ENCODE data around the genes ZNF358, TIMM44, KANK3 and HNRNPM.

- RRBS: no CpG with 5 or more reads among the region's 11 CpGs
Observed at GRCh38 chr19:7507910-7508320, 8.0 kb upstream of the ZNF358 start.

- RRBS: 1% methylated on average over 24 of the region's 55 CpGs
Observed at GRCh38 chr19:7515776-7516280, at the start of gene ZNF358. ZNF358 (plus strand) TSS chr19:7516103.

- RRBS: 91% methylated on average over 4 of the region's 44 CpGs
Observed at GRCh38 chr19:7528534-7529502, 6.4 kb downstream of the MCOLN1 start.

- RRBS: no CpG with 5 or more reads among the region's 14 CpGs
Observed at GRCh38 chr19:7544563-7545186, 9.2 kb downstream of the PNPLA6 start.

GRCh38 chr19:7605832-7606655 lies 10.4 kb downstream of the CAMSAP3 start:
- RRBS: 95% methylated on average over 11 of the region's 27 CpGs

- RRBS: no CpG with 5 or more reads among the region's 2 CpGs
Observed at GRCh38 chr19:7685371-7685543, 4.6 kb downstream of the TRAPPC5 start.

GRCh38 chr19:7831414-7832079 lies 1.5 kb downstream of the EVI5L start:
- RRBS: no CpG with 5 or more reads among the region's 17 CpGs

DNA sequence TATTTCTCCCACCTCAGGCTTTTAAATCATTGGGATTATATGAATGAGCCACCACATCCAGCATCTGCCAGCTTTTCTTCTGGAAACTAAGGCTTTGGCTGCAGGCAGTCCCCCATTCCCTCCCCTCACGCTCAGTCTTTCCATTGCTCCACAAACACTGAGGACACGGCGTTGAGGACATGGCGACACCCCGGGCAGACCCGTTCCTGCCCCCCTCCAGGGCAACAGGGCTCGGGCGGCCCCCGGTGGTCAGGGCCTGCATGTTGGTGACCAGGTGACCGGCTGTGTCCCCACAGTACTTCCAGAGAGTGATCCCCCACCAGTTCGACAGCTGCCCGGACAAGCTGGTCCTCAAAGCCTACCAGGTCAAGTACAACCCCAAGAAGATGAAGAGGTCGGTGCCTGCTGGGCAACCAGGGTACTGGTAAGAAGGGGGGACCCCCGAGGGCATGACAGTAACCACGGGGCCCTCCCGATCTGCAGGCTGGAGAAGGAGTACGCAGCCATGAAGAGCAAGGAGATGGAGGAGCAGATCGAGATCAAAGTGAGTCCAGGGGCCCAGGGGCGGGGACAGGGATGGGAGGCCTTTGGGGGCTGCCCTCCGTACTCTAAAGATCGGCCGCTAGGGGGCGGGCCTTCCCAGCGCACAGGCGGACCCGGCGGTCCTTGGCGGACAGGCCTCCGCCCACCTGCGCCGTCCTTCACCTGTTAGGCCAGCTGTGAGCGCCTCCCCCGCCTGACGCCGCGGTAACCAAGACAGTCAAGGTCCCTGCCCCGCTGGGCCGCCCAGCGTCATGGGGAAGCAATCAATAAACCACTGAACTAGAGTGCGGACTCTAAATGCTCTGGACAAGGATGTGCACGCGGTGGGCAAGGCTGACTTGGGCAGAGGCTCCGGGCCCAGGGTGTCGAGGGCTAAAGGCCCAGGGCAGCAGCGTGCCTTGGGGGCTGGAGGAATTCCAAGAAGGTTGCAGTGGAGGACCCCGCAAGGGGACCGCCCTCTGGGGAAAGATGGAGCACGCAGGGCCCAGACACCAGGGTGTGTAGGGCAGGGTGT lies 21.1 kb downstream of the PRR36 start:
- RRBS: 50% methylated on average over 8 of the region's 48 CpGs

- RRBS: no CpG with 5 or more reads among the region's 15 CpGs
Observed at GRCh38 chr19:7873252-7873536, 996 bp downstream of the PRR36 start.

GRCh38 chr19:7911440-7911914 lies 3.2 kb upstream of the TGFBR3L start:
- RRBS: no CpG with 5 or more reads among the region's 14 CpGs

- RRBS: no CpG with 5 or more reads among the region's 19 CpGs
Observed at GRCh38 chr19:7922015-7922563, 2.0 kb downstream of the SNAPC2 start.

- RRBS: 2% methylated on average over 7 of the region's 57 CpGs
Observed at GRCh38 chr19:7943177-7943905, at the start of gene TIMM44. TIMM44 (minus strand) TSS chr19:7943666.

GRCh38 chr19:7980896-7981344 lies 24.5 kb downstream of the ELAVL1 start:
- RRBS: no CpG with 5 or more reads among the region's 14 CpGs

DNA sequence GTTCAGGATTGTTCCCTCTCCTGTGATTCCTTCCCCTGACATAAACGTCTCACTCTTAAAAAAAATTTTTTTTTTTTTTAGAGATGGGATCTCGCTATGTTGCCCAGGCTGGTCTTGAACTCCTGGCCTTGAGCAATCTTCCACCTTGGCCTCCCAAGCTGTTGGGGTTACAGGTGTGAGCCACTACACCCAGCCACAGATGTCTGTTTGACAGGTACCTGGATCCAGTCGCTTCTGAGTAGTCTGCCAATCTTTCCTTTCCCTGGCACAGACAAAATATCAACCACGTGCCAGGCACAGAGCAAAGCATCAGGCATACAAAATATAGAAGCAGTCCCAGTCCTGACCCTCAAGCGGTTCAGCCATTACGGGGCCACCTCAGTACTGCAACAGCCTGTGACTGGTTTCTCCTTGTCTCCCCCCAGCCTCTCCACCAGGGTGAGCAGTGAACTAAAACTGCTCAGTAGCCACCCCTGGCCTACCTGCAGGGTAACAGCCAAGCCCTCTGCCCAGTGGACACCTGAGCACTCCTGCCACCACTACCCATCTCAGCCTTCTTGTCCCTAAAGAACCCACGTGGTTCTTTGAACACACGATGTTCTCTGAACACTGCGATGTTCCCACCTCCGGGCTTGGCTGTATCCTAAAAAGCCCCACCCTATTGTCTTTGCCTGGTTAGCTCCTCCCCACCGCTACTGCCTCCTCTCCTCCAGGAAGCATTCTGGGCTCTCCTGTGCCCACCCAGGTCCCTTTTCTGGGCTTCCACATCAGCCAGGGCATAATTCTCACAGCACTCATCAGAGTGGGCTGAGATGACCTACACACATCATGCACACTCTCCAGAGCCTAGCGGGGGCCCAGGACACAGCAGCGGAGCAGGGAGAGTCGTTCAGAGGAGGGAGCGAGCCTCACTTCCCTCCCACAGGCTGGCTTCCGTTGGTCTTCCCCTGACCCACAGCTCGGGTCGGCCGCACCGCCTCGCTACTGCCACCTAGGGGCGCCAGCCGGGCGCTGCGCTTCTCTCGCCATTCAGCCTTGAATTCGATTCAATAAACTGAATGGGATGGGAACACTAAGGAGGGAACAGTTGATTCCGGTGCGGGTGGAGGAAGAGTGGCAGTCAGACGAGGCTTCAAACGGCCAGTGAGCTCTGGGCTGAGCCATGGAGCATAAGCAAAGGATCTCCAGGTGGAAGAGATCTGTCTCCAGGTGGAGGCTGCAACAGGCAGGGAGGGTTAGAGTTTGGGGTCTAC lies 3.4 kb downstream of the ELAVL1 start:
- RRBS: 2% methylated on average over 5 of the region's 31 CpGs

- RRBS: no CpG with 5 or more reads among the region's 4 CpGs
Observed at GRCh38 chr19:8009933-8010332, 4.5 kb upstream of the ELAVL1 start.

GRCh38 chr19:8050200-8050750 lies 2.3 kb upstream of the CCL25 start:
- RRBS: no CpG with 5 or more reads among the region's 40 CpGs

- RRBS: no CpG with 5 or more reads among the region's 12 CpGs
Observed at GRCh38 chr19:8316331-8316867, 4.8 kb downstream of the NDUFA7 start.

DNA sequence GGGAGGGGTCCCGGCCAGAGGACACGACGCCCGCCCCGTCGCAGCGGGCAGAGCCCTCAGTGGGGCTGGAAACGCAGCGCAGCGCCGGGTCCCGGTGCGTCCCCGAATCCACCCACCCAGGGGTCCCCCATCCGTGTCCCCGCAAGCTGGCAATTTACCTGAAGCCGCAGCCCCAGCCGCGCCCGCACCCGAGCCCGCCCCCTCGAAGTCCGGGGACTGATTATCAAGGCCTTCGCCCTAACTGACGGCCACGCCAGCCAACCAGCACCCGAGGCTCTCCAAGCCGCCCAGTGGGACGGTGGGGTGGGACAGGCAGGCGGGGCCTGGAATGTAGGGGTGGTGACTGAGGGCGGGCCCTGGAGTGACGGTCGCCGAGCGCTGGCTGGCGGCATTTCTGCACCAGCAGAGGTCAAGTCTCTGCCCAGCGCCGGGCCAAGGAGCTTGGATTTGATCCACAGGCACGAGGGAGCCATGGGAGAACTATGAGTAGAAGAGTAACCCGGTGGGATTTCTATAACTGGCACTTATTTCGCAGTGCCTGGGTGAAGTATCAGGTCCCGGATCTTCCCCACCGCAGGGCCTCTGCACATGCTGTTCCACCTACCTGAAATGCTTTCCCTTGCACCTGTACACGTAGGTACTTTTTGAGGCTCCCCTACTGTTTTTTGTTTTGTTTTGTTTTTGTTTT lies at the start of gene KANK3:
KANK3 (minus strand) TSS at position 196 of the 688 bp plus-strand sequence.
- RRBS: 7% methylated on average over 15 of the region's 45 CpGs

GRCh38 chr19:8417842-8418529 lies 4.9 kb downstream of the MARCHF2 start:
- RRBS: no CpG with 5 or more reads among the region's 13 CpGs

- RRBS: 3% methylated on average over 15 of the region's 109 CpGs
Observed at GRCh38 chr19:8444161-8445330, at the start of gene HNRNPM. HNRNPM (plus strand) TSS chr19:8444975.